ENCODE measurements around the genes CNTNAP3, SPATA31A5, FOXD4L5 and FOXD4L4.

- PRO-cap, result no peak
Measured at GRCh38 chr9:38051884-38052626, 17.0 kb downstream of the SHB start.

DNA sequence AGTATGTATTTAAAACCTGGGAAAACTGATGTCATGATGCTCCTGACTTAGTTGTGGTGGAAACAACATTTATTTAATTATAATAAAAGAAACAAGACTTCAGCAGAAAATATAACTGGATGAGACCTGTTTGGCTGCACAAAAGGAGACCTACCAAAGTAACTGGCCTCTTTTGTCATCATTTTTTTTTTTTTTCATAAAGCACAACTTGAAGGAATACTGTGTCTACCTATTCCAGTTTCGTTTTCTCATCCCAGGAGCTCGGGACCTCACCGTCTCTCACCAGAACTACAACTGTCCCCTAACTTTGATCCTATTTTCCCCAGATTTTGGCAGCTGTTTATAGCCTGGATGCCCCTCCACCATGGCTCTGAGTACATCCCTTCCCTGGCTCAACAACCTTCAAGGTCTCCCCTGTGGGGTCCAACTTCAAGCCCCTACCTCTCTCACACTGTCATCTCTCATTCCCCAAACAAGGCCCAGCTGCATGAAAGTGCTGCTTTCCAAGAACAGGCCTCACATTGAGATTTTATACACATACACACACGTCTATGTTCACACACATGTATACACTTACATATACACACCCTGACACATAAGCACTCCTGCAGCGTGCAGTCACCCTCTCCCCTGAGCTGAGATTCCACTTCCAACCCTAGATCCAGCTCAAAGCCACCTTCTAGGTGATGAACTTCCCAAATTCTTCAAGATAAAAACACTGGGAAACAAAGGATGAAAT lies 4.9 kb downstream of the SHB start:
- PRO-cap, result no peak

- PRO-cap, result no peak
Measured at GRCh38 chr9:38070260-38070814, 1.3 kb upstream of the SHB start.

- PRO-cap, result no peak
Measured at GRCh38 chr9:38084257-38084955, 15.4 kb upstream of the SHB start.

- PRO-cap, result no peak
Measured at GRCh38 chr9:38431294-38431730, 7.1 kb upstream of the IGFBPL1 start.

GRCh38 chr9:38649705-38650477 lies 29.5 kb upstream of the ANKRD18A start:
- PRO-cap, result no peak

DNA sequence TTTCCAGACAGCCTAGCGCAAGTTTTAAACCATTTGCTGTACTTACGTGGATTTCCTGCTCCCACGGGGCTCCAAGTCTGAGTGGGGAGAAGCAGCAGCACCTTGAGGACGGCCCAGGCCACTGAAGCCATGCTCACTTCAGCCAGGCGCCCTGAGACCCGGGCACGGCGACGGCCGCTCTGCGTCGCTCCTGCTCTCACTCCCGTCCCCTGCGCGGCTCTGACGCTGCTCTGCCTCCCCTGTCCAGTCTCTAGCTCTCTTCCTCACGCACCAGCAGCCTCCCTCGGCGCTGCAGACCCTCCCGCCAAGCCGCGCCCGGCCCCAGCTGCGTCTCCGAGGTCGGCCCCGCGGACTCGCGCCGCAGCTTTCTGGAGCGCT lies at the start of gene CNTNAP3:
TSS of gene CNTNAP3 (minus strand) at position 234 of the 378 bp plus-strand sequence.
- PRO-cap, result no peak

DNA sequence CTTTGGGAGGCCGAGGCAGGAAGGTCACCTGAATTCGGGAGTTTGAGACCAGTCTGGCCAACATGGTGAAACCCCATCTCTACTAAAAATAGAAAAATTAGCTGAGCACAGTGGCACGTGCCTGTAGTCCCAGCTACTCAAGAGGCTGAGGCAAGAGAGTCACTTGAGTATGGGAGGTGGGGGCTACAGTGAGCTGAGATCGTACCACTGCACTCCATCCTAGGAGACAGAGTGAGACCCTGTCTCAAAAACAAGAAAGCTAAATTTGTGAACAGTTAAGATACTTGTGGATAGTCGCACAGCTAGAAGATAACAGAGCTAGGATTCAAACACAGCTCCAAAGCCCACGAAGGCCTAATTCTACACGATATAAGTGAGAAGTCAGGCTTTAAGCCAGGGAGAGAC lies 934.0 kb downstream of the SPATA31A6 start:
- PRO-cap, result no peak

- PRO-cap, result no peak
Measured at GRCh38 chr9:60914033-60914557, at the start of gene SPATA31A5. Gene SPATA31A5, plus strand, starts transcription at chr9:60914407.

DNA sequence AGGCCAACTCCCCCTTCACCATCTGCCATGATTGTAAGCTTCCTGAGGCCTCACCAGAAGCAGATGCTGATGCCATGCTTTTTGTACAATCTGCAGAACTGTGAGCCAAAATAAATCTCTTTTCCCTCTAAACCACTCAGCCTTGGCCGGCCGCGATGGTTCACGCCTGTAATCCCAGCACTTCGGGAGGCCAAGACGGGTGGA lies 1480.4 kb downstream of the SPATA31A7 start:
- PRO-cap, result no peak

DNA sequence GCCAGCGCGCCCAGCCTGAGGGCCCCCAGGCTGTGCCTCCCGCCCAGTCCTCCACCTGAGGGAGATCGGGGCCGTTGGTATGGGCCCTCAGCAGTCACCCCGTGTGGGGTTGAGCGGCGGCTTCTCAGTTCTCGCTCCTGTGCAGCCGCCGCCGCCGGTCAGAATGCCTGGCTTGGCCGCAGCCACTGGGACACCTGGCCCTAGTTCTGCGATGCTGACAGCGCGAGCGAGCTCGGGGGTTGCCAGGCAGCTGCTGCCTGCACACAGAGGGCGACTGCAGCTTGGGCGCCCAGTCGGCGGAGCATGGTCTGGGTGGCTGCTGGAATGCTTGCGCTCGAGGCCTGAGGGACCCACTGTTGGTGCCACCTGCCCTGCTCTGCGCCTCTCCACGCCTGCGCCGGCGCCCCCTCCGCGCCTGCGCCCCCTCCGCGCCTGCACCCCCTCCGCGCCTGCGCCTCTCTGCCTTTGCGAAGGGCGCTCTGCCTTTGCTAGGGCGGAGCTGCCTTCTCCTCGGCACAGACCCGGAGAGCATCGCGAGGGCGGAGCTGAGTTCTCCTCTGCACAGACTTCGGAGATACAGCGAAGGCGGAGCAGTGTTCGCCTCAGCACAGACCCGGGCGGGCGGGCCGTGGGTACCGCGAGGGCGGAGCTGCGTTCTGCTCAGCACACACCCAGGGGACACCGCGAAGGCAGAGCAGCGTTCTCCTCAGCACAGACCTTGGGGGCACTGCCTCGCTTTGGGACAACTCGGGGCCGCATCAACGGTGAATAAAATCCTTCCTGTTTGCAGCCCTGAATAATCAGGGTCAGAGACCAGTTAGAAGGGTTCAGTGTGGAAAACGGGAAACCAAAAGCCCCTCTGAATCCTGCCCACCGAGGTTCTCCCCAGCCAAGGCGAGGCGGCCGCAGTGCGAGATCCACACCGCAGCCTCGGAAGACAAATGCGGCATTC lies 1648.4 kb downstream of the SPATA31A7 start:
- PRO-cap, result no peak

GRCh38 chr9:63817097-63818021 lies 1467.7 kb downstream of the FOXD4L5 start:
- PRO-cap, result no peak

DNA sequence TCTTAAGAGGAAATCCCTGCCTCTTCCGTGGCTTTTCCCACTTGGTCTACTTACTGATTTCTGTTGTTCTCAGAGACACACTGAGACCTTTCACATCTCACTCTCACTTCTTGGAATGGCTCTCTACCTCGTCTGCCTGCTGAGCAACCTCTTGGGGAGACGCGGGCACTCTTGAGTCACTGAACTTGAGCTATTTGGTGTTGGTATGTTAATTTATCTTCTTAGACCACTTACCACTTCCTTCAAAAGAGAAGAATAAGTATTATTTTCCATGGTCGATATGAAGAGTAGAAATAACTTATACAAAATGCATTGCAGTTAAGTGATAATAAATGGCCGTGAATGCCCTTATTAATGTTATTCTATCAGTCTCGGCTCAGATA lies 1234.0 kb downstream of the FOXD4L5 start:
- PRO-cap, result no peak

- PRO-cap, result no peak
Measured at GRCh38 chr9:65195710-65196195, 89.3 kb downstream of the FOXD4L5 start.

DNA sequence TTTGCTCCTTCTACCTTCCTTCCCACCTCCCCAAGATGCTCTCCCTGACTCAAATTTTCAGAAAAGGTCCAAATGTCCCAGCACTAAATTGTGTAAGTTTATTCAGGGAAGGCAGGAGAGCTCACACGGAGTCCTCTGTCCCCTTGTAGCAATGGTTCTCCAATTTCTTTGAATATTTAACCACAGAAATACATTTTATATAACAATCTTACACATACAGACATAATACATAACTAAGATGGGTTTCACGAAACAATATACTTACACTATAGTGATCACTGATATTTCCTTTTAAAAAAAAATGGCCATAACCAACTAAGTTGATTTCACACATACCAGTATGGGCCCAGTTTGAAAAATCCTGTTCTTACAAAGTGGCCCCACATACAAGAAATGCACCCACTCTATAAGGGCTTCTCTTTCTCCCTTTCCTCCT lies at the start of gene FOXD4L5:
TSS of gene FOXD4L5 (minus strand) at position 120 of the 436 bp plus-strand sequence.
- PRO-cap, result no peak

DNA sequence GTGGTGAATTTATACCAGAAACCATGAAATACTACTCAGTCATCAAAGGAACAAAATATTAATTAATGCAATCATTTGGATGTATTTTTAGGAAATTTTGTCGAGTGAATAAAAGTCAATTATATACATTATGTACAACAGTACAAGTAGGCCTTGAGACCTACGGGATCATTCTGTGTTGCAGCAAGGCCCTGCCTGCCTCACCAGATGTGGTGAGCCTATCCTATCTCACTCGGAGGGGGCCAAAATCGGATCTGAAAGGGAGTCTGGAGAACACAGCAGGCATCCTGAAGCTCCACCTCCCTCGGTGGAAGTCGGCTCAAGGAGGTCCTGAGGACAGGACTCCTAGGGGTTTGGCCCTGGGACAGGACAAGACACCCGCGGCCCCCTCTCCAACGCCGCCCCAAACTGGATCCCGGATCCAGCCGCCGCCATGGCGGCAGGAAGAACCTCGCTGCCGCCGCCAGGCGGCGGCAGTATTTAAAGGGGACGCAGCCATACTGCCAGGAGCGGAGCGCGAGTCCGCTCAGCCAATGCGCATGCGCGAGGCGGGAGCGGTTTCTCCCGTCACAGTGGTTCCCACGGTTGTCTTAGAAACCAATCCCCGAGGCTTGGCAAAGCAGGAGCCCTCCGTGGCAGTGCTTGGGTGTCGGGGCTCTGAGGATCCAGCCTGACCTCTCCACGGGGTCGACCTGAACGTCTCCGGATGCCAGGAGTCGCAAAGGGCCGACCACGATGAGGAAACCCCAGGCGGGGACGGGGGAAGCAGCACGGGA lies 97.8 kb upstream of the FOXD4L5 start:
- PRO-cap, result no peak

DNA sequence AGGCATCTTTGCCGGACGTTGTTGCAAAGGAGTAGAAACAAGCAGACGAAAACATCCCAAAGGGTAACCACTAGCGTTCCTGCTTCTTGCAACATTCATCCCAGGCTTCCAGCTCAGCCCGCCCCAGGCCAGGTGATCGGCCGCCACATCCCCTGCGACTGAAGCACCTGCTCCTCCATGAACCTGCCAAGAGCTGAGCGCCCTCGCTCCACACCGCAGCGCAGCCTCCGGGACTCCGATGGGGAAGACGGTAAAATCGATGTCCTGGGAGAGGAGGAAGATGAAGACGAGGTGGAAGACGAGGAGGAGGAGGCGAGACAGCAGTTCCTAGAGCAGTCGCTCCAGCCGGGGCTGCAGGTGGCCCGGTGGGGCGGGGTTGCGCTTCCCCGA lies at the start of gene FOXD4L4:
TSS of gene FOXD4L4 (plus strand) at position 178 of the 390 bp plus-strand sequence.
- PRO-cap, result no peak

DNA sequence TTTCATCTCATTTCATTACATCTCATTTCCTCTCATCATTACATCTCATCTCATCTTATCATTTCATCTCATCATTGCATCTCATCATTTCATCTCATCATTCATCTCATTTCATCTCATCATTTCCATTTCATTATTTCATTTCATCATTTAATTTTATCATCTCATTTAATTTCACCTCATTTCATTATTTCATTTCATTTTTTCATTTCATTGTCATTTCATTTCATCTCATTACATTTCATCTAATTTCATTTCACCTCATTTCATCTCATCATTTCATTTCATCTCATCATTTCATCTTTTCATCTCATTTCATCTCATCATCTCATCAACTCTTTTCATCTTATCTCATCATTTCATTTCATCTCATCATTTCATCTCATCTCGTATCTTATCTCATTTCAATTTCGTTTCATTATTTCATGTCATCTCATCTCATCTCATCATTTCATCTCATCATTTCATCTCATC lies 75.0 kb downstream of the FOXD4L4 start:
- PRO-cap, result no peak

DNA sequence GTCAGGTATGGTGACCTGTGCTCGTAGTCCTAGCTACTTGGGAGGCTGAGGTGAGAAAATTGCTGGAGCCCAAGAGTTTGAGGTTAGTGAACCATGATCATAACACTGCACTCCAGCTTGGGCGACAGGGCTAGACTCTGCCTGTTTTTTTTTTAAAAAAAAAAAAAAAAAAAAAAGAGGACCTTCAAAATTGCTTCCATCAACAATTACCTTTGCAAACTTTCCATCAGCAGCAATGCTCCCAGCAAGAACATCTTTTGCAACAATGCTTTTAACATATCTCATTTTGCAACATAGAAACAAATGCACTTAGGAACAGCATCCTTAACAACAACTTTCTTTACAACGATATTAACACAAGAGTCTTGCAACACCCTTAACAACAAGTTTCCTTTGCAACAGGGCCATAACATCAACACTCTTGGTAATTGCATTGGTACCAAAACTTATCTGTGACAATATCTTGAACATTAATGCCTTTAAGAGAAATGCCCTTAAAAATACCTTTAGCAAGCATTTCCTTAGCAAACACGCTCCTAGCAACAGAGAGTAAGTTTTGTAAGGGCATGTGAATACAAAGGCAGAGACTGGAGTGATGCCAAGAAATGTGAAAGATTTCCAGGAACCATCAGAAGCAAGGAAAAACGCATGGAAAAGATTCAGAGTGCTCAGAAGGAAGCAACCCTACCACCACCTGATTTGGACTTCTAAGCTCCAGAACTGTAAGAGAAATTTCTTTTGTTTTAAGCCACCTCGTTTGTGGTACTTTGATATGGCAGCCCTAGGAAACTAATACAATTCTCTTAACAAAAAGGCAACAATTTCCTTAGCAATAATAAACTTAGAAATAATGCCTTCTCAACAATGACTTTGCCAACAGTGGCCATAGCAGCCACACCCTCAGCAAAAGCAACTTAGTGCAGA lies 42.1 kb downstream of the ZNF658 start:
- PRO-cap, result no peak

GRCh38 chr9:68538190-68538801 lies 2.4 kb downstream of the TMEM252 start:
- PRO-cap, result no peak

Measured in mesothelial cell of epicardium (in vitro differentiated cells).